NALM6 (cell line): ENCODE measurements around a stretch of chr2.

DNA sequence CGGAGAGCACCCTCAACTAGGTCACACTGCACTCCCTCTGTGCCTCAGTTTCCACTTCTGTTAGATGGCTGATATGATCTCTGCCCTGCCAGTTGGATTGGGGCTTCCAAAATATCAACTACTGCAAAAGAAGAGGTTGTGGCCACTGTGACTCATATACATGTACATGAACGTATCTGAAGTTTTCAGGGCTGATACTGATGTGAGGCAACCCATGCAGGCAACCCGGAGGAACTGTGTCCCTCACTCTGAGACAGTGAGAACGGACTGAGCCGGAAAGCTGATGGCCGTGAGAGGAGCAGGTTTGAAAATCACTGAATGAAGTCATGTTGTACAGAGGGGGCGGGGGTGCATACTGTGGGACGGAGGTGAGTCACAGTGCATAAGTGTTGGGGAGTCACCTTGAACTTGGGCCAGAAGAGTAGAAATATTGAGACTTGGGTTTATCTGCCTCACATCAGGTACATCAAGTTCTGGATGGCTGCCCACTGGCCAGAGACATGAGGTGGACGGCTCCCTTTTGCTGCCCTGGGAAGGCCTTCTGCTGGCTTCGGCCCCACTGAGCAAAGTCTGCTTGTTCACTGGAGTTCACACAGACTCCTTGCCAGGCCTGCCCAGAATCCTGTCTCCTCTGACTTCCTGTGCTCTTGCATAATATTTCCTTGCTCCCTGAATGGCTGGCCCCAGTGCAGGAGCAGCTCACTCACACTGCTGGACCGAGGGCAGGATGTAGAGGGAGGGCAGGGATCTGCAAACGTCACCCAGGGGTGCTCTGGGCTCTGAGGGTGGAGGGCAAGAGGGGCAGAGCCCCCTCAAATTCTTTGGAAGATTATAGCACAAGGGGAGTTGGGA, 18.0 kb downstream of the EPAS1 start:
- PRO-cap: no peak

DNA sequence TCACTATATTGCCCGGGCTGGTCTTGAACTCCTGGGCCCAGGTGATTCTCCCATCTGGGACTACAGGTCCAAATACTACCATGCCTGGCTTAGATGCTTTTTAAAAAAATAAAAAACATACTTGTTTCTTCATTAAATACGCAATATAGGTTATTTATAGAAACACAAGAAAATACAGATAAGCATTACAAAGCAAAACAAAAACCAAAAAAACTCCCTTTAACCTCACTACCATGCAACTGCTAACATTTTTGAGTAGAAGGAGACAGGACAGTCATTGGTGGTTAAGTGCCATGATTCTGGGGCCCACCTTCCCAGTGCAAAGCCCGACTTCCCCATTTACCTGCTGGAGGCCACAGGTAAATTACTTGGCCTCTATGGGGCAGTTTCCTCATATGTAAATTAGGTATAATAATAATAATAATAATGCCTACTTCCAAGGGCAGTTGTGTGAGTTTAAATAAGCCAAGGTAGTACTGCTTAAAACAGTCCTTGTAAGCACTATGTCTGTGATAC, 48.0 kb downstream of the EPAS1 start:
- PRO-cap: no peak

- PRO-cap: no peak
Measured at GRCh38 chr2:46376326-46377189, 79.4 kb downstream of the EPAS1 start.

- PRO-cap: unidirectional peak, plus-strand start at chr2:46549514
Measured at GRCh38 chr2:46549138-46549970, 7.0 kb upstream of the ATP6V1E2 start.

- PRO-cap: no peak
Measured at GRCh38 chr2:46737881-46738373, 38.8 kb downstream of the SOCS5 start.

GRCh38 chr2:46740046-46740780, 41.1 kb downstream of the SOCS5 start:
- PRO-cap: no peak

DNA sequence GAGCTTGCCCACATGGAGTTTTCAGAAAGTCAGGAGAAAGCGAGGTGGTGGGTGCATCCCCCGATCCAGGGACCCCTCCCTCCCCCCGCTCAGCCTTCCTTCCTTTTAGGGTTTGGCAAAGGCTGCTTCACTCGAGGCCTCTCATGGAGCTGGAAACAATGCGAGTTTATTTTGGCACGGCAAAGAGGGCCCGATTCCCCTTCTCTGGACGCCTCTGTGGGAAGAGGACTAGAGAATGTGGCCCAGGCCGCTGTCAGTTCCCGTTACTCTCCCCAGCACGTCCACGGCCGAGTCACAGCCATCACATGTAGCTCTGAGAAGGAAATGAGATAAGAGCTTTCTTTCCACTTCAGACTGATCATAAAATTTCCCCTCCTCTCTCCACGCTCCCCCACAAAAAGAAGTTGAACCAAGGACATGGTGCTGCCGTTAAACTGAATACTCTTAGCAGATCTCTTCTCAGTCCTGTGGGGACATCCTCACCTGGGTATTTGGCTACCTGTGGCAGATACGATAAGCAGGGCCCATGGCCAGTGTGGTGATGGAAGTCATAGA, 101.5 kb downstream of the MCFD2 start:
- PRO-cap: no peak

- PRO-cap: no peak
Measured at GRCh38 chr2:46848994-46849441, 66.6 kb downstream of the MCFD2 start.

- PRO-cap: no peak
Measured at GRCh38 chr2:46914707-46915616, 644 bp downstream of the MCFD2 start.

- PRO-cap: bidirectional peak, plus-strand start at chr2:46983481, minus-strand start at chr2:46983337
Measured at GRCh38 chr2:46983103-46983627, 42.1 kb downstream of the TTC7A start.

- PRO-cap: no peak
Measured at GRCh38 chr2:47039836-47040584, 99.0 kb downstream of the TTC7A start.

DNA sequence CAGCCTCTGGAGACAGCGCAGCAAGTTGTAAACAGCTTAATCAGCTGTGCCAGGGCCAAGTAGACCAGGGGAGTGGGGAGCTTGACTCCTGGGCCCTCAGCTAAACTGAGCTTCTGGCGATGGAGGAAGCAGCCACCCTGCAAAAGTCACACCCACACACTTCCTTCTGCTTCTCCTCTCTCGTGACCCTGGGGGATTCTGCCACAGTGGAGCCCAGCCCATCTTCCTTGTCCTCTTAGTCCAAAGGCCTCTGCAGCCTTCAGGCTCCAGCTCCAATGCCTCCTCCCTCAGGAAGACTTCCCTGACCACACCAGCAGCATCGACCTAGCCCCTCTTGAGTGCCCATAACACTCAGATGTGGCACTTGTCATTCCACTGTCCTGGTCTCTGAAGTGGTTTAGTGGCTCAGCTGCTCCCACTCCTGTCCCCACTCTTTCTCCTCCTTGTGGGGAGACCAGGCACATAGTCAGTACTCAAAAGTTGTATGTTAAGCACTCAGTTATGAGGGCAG, 97.5 kb downstream of the STPG4 start:
- PRO-cap: bidirectional peak, plus-strand start at position 204 of the sequence, minus-strand start at position 77 of the sequence

GRCh38 chr2:47076568-47077317, 78.4 kb downstream of the STPG4 start:
- PRO-cap: no peak

GRCh38 chr2:47230420-47230918, 54.2 kb upstream of the CALM2 start:
- PRO-cap: no peak

DNA sequence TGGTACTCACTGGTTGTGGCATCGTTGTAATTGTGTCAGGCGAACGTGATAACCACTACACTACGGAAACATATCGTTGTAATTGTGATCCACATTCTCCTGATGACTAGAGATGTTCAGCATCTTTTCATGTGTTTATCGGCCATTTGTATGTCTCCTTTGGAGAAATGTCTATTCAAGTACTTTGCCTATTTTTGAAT, 88.5 kb upstream of the EPCAM start:
- PRO-cap: no peak

- PRO-cap: no peak
Measured at GRCh38 chr2:47322947-47323468, 46.1 kb upstream of the EPCAM start.

GRCh38 chr2:47521811-47522219, 49.0 kb downstream of the KCNK12 start:
- PRO-cap: no peak

DNA sequence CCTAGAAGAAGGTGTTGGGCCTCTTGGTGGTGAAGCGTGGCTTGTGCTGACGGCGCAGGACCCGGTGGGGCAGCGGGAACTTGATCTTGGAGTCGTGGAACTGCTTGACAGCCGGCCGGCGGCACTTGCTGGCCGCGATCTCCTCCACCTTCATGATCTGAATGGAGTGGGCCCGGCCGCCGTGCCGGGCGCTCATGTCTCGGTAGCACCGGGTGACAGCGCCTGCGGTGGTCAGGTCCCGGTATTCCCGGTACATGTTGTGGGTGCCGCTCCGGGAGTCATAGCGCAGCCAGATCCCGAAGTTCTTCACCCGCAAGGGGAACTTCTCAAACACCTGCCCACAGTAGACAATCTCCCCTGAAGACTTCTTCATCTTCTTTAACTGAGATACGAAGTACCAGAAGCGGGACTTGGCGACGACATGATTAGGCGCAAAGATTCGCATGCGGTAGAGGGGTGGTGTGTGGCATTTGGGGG, 92.2 kb upstream of the MSH6 start:
- PRO-cap: no peak

DNA sequence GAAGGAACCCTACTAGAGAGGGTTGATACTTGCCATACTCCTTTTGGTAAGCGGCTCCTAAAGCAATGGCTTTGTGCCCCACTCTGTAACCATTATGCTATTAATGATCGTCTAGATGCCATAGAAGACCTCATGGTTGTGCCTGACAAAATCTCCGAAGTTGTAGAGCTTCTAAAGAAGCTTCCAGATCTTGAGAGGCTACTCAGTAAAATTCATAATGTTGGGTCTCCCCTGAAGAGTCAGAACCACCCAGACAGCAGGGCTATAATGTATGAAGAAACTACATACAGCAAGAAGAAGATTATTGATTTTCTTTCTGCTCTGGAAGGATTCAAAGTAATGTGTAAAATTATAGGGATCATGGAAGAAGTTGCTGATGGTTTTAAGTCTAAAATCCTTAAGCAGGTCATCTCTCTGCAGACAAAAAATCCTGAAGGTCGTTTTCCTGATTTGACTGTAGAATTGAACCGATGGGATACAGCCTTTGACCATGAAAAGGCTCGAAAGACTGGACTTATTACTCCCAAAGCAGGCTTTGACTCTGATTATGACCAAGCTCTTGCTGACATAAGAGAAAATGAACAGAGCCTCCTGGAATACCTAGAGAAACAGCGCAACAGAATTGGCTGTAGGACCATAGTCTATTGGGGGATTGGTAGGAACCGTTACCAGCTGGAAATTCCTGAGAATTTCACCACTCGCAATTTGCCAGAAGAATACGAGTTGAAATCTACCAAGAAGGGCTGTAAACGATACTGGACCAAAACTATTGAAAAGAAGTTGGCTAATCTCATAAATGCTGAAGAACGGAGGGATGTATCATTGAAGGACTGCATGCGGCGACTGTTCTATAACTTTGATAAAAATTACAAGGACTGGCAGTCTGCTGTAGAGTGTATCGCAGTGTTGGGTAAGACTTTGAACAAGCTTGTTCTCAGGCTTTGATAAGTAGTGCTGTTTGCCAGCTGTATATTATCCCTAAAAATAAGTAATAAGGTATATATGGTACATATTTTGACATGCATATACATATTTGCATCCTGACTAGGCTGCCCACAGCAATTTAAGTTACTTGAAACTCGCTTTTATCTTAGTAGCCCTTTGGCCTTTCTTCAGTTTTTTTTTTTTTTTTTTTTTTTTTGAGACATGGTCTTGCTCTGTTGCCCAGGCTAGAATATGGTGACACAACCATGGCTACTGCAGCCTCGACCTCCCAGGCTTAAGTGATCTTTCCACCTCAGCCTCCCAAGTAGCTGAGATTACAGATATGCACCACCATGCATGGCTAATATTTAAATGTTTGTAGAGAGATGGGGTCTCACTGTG, 17.8 kb downstream of the MSH6 start:
- PRO-cap: no peak

DNA sequence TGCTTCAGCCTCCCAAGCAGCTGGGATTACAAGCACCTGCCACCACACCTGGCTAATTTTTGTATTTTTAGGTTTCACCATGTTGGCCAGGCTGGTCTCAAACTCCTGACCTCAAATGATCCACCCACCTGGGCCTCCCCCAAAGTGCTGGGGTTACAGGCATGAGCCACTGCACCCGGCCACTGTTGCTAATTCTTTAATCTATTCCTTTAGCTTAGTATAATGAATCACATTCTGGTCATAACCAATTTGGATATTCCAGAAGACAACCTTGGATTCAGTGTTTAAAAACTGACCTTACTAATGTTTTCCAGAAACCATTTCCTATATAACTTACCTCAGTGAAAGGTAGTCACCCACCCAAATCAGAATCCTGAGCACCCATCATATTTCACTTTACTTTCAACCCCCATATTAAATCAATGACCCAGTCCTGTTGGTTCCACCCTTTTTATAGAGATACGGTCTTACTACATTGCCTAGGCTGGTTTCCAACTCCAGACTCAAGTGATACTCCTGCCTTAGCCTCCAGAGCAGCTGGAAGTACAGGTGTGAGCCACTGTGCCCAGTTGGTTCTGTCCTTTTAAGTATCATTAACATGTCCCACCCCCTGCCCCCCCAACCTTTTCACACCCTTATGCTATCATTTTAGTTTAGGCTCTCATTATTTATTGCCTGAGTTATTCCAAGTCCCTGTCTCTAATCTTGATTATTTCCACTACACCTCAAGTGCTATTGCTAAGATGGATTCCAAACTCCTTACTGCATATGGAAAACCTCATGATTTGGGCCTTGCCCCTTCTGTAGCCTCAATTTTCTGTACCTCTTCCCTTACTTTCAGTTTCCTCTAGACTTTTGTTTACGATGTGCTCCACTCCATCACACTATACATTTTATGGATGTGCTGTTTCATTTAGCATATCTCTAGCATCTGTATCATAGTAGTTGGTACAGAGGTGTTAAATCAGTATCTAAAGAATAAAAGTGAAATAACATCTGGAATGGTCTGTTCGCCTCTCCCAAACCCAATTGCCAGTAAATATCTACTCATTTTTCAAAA, 28.7 kb downstream of the MSH6 start:
- PRO-cap: no peak